Epithelial cell of alveolus of lung (primary cell): Measurements from ENCODE around the genes IFNA5 and IFNA1.

GRCh38 chr9:15578790-15579074, 25.9 kb downstream of the CCDC171 start:
- RAMPAGE, long total RNA = no peak
- RRBS = no CpG with 5 or more reads among the region's 5 CpGs

- RAMPAGE, long total RNA = no peak
- RRBS = no CpG with 5 or more reads among the region's 3 CpGs
These were observed 484.5 kb downstream of the BNC2 start for GRCh38 chr9:16385919-16386507.

DNA sequence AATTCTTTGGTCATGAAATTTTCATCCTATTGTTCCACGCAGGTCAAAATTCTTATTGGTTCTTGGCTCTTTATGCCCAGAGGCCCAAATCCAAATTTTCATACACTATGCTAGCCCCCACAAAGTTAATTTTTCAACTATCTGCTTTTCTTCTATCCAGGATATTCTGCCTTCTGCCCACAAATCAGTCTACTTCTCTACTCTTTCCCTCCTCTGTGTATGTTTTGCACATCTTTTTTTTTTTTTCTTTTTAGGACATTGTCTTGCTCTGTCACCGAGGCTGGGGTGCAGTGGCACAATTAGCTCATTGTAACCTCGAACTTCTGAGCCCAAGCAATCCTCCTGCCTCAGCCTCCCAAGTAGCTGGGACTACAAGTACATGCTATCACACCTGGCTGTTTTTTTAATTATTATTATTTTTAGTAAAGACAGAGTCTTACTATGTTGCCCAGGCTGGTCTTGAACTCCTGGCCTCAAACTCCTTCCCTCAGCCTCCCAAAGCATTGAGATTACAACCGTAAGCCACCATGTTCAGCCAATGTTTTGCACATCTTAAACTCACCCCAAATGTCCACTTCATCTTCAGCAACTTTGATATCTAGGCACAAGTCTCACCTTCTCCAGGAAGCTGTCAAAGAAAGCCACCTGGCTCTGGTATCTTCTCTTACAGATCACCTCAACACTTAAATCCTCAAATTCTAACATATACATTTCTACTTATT, 361.7 kb downstream of the BNC2 start:
- RAMPAGE, long total RNA = no peak
- RRBS = no CpG with 5 or more reads among the region's 4 CpGs

GRCh38 chr9:16515646-16516607, 354.5 kb downstream of the BNC2 start:
- RAMPAGE, long total RNA = no peak
- RRBS = no CpG with 5 or more reads among the region's 8 CpGs

DNA sequence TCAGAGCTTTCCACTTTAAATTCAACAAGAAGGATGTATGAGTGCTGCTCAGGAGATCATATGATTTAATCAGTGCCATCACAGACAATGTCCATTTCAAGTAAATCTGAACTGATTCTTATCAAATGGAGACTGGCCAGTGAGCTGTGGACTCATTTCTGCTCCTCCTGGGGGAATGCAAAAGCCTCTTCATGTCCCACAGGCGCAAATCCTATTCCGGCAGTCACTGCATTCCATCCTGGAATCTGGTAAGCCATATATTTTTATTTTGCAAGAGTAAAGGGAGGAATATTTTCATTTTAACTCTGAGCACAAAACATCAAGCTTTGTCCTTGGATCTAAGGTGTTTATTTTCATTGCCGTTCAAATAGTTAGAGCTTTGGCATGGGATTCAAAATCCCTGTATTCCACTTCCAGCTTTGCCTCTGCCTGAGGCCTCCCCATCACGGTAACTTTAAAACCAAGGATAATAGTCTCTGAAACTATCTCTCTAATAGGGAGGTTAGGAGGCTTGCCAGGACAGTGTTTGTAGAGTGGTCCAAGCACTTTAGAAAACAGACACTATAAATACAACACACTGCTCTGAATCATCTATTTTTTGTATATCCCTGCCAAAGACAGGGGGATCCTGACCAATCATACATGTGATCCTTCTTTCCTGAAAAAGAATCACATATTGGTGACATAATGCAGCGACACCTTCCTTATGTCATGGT, 327.0 kb downstream of the BNC2 start:
- RAMPAGE, long total RNA = no peak
- RRBS = no CpG with 5 or more reads among the region's 5 CpGs

DNA sequence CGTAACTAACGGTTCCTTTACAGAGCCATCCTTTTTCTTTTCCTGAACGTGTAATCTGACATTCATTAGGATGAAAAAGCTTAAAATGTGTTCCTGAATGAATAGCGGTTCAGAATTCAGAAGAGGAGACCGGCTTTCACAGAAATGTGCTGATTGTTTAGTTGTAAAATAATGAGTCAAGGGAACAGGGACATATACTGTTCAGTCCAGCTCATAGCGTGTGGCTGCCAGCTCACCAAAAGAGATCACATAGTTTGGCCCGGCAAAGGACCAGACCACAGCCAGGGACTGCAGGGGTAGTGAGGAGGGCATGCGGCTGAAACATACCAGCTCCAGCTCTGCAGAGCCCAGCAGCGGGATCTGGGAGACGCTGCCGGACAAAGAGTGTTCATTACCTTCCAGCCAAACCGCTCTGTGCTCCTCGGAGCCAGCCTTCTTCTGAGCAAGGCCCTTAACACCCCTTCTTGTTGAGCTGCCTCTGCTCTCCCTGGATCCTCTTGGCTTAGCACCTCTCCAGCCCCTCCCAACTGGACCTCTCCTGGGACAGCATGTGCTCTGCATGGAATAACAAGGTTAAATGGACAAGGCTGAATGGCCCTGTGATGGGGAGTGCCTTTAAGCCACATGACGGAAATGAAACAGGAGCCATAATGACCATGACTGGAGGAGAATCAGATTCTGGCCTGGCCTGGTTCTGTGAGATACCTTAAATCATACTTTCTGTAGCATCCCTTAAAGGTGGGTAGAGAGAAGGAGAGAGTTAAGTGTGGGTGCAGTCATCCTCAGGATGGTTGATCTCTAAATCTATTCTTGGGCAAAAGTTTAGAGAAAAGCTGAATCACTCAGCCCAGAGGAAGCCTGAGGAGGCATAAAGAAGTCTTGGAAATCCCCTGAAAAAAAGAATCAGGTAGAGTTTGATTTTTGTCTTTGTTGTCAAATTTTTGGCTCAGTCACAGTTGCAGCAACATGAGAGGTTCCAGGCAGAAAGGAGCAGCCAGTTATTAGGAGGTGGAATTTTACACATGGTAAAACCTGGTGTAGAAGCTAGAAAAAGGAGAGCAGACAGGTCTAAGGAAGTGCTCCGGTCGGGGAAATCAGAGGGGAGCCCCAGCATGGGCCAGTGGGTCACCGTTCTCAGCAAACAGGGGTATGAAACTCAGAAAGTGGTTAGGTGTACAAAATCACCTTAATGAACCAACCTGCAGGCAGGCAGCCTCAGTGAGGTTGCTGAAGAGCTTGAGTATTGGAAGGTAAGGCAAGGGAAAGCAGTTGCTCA, 116.5 kb upstream of the CNTLN start:
- RAMPAGE, long total RNA = no peak
- RRBS = no CpG with 5 or more reads among the region's 17 CpGs

GRCh38 chr9:17317173-17317824, 182.5 kb downstream of the CNTLN start:
- RAMPAGE, long total RNA = no peak
- RRBS = no CpG with 5 or more reads among the region's 4 CpGs

- RAMPAGE, long total RNA = no peak
- RRBS = no CpG with 5 or more reads among the region's 4 CpGs
These were observed 137.0 kb downstream of the ADAMTSL1 start for GRCh38 chr9:18610691-18611534.

GRCh38 chr9:18822808-18823206, 210.2 kb downstream of the SAXO1 start:
- RAMPAGE, long total RNA = no peak
- RRBS = no CpG with 5 or more reads among the region's 7 CpGs

- RAMPAGE, long total RNA = no peak
- RRBS = no CpG with 5 or more reads among the region's 1 CpG
These were observed 9.4 kb downstream of the PLIN2 start for GRCh38 chr9:19118005-19118204.

DNA sequence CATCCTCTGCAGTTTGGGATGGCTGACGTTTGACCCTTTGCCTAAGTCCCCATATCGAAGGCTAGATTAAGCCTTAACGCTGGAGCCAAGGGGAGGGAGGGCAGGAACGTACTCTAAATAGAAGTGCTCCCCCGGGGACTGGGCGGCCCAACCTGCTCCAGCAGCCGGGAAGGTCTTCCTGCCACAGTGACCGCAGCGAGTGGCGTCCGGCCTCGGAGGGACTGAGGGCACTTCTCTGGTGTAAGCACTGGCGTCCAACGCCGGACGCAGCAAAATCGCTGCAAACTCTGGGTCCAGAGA, 549 bp upstream of the ACER2 start:
- RAMPAGE, long total RNA = no peak
- RRBS = 8% methylated on average over 11 of the region's 17 CpGs

DNA sequence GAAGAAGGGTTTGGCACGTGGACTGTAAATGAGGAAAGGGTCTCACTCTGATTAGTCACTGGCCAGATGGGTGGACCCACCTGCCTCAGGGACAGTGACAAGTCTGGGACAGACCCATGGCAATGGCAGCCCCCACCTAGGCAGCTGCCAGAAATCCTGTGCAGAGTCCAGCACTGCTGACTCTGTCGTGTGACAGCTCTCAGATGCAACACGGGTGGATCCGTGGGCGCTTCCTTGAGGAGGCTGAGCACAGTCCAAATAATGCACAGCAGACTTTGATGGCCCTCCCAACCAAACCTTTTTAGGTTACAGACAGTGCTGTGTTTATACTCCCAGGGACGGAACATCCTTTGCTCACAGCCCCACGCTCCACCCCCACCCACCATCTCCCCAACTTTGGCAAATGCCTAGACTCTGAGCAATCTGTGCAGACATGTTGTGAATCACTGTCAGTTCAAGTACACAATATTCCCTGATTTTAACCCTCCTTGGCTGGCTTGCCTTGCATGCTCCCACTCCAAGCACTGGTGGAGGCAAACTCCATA, 324.7 kb downstream of the MLLT3 start:
- RAMPAGE, long total RNA = no peak
- RRBS = no CpG with 5 or more reads among the region's 7 CpGs

DNA sequence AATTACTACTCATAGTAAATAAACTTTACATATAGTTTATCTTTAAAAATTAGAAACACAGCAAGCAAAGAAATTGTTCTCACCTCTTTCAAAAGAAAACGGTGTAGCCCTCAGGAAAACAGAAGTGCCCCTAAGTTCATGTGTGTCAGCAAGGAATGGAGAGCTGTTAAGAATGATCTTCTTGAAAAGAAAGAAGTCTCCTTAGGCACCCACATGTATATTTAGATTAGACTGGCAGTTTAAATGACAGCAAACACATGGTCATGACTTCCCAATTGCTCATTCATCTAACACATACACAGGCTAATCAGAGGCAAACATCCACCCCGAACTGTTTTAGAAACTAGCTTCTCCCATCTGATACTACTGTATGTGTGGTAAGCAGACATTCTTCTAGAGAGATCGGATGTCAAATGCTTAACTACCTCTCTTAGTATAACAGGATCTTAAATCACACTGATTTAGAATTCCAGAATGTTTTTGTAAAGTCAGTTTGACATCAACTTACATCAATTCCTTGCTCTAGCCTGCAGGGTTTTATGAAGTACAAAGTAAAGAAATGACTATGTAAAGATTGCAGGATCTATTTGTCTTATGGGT, 239.9 kb downstream of the MLLT3 start:
- RAMPAGE, long total RNA = no peak
- RRBS = no CpG with 5 or more reads among the region's 3 CpGs

- RAMPAGE, long total RNA = no peak
- RRBS = no CpG with 5 or more reads among the region's 2 CpGs
These were observed 172.6 kb downstream of the MLLT3 start for GRCh38 chr9:20449613-20450172.

GRCh38 chr9:20726001-20726556, 42.0 kb downstream of the FOCAD start:
- RAMPAGE, long total RNA = no peak
- RRBS = no CpG with 5 or more reads among the region's 3 CpGs

DNA sequence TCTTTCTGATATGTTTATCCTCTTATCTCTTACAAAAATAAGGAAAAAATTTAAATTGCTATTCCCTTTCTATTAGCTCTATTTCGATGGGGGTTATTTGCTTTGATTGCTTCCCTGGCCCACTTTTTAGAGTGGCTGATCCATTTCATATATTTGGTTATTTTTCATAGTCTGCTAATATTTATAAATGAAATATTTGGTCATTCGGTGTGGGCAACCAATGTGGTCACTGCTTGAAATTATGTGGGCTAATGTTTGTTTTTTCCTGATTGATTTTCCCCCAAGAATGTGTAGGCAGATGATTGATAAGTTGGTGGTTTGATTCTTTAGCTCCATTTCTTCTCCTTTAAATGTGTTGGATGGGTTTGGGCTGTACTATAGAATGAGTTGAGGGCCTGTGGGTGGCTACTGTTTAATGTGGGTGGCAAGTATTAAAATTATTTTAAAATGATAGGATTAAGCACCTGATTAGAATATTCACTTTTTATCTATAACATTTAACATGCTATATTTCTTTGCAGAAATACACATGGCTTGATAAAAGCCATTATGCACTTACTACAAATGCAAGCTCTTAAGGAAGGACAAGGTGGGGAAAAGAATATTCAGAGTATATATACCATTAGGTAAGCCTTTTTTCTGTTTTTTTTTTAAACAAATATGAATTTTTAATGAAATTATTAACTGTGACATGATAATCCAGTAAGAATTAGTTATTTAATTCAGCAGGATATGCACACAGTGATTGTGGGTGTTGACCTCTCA, 55.8 kb downstream of the FOCAD start:
- RAMPAGE, long total RNA = no peak
- RRBS = no CpG with 5 or more reads among the region's 2 CpGs

DNA sequence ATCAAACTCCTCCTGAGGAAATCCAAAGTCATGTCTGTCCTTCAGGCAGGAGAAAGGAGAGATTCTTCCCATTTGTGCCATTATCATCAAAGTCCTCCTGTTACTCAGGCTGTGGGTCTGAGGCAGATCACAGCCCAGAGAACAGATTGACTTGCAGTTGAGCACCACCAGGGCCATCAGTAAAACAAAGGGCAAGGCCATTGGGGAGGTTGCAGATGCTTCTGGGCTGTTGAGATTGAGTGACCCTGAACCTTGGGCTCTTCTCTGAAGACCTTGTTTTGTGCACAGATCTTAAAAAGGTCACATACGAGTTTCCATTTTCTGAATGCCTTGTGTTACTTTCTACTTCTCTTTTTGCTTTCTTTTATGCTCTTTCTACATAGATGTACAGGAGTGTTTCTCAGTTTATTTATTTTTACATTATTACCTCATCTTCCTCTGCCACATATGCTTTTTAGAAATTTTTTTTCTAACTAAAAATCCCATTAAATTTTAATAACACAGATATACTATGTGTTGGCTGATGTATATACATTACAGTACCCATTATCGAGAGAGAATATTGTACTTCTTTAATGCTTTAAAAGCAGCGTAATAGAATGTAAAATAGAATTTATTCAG, at the start of gene IFNA5:
Gene IFNA5 (minus strand): TSS at position 258 of the 621 bp plus-strand sequence.
- RAMPAGE, long total RNA = no peak
- RRBS = no CpG with 5 or more reads among the region's 3 CpGs

DNA sequence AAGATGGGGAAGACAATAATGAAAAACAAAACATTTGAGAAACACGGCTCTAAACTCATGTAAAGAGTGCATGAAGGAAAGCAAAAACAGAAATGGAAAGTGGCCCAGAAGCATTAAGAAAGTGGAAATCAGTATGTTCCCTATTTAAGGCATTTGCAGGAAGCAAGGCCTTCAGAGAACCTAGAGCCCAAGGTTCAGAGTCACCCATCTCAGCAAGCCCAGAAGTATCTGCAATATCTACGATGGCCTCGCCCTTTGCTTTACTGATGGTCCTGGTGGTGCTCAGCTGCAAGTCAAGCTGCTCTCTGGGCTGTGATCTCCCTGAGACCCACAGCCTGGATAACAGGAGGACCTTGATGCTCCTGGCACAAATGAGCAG, at the start of gene IFNA1:
Gene IFNA1 (plus strand): TSS at position 174 of the 379 bp plus-strand sequence.
- RAMPAGE, long total RNA = no peak
- RRBS = no CpG with 5 or more reads among the region's 3 CpGs

DNA sequence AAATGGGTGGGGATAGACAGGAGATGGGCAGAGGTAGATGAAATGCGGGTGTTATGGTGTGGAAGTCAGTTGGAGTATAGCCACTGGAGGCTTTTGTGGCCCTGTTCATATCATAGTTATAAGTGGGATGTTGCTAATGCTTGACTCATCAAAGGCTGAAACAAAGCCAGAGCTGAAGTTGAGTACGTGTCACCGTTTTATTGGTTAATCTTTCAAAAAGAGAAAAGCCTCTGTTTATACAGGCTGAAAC, 33.9 kb downstream of the MTAP start:
- RAMPAGE, long total RNA = no peak
- RRBS = no CpG with 5 or more reads among the region's 3 CpGs

GRCh38 chr9:22117114-22118232, 108.4 kb upstream of the CDKN2B start:
- RAMPAGE, long total RNA = no peak
- RRBS = no CpG with 5 or more reads among the region's 9 CpGs